ENCODE data around the gene VKORC1.

DNA sequence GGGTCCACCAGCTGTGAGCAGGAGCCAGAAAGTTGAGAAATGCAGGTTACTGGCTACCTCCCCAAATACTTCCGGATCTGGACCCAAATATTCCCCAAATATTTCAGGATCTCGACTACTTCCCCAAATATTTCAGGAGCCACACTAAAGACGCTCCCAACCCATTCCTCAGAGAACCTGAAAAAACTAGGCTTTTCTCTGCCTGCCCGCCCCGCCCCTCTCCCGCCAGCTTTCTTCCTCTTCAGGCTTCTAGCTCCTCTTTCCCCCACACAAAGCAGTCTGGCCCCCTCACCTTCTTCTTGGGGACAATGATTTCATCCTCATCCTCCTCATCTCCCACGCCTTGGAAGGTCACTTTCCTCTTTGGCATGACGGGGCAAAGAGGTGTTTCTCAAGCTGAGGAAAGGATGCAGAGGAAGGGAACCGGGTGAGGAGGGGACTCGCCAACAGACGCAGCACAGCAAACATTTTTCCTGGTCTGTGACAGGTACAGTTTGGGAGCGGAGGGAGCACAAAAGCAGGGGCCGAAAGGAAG, 729 bp downstream of the CD2BP2 start:
- PRO-cap: no peak

DNA sequence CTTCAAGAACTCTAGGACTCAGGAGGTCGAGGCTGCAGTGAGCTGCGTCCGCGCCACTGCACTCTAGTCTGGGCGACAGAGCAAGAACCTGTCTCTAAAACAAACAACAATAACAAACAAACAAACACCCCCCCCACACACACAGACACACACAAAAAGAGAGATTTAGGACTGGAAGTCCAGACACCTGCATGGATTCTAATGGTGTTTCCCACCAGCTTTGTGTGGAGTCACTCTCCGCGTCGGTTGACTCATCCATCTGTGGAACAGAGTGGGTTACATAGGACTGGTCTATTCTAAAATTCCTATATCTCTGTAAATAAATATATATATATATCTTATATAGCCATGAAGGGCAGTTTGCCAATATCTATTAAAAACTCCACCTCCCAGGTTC, 660 bp upstream of the SEPHS2 start:
- PRO-cap: no peak

DNA sequence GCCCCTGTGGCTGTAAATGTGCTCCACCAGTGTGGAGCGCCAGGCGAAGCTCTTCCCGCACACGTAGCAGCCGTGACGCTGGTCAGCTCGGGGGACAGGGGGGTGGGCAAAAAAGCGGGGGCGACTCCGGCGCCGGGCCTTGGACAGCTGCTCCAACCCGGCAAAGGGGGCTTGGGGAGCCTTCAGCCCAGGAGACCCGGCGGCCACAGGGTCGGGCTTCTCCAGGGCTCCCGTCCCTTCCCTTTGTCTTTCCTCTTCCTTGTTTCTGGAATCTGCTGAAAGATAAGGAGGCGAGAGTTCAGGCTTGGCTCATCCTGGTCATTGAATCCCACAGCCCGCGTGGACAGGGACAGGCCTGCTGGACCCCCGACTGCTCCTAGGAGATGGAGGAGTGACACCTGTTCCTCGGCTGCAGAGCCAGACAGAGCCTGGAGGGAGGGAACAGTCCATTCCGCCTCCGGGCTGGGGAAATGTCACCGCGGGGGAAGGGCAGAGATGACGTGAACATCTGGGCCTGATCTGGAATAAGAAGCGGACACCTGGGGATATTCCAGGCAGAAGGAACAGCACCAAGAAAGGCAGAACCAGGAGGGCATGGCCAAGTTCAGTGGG, 1.7 kb downstream of the ZNF747 start:
- PRO-cap: no peak

- PRO-cap: no peak
These were observed 2.1 kb upstream of the ZNF688 start for GRCh38 chr16:30573339-30574277.

DNA sequence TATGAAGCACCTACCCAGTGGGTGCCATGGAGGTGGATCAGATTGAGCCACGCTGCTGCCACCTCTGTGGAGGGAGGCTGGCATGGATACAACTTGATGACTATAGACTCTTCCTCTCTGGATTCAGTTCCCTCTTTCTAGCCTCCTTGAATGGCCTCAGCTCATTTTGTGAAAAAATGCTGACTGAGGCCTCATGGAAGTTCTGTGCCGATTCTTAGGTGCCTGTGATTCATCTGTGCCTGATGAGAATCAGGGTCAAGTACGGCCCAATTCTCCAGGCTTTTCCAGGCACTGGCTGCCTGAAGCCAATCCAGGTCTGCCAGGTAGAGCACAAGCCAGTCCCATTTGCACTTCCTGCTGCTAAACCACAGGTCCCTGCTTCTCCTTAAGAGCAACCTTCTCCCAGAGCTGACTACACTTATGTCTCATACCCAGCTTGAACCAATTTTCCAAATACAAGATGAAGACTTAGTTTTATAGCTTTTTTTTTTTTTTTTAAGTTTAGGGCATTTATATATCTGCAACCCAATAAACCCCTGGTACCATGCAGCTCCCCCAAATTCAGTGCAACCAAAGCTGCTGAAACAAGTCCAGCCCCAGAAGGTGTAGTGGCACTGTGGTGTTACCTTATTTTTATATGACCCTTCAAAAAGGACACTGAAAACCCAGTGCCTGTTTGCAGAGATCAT, 7.2 kb downstream of the ZNF689 start:
- PRO-cap: no peak

DNA sequence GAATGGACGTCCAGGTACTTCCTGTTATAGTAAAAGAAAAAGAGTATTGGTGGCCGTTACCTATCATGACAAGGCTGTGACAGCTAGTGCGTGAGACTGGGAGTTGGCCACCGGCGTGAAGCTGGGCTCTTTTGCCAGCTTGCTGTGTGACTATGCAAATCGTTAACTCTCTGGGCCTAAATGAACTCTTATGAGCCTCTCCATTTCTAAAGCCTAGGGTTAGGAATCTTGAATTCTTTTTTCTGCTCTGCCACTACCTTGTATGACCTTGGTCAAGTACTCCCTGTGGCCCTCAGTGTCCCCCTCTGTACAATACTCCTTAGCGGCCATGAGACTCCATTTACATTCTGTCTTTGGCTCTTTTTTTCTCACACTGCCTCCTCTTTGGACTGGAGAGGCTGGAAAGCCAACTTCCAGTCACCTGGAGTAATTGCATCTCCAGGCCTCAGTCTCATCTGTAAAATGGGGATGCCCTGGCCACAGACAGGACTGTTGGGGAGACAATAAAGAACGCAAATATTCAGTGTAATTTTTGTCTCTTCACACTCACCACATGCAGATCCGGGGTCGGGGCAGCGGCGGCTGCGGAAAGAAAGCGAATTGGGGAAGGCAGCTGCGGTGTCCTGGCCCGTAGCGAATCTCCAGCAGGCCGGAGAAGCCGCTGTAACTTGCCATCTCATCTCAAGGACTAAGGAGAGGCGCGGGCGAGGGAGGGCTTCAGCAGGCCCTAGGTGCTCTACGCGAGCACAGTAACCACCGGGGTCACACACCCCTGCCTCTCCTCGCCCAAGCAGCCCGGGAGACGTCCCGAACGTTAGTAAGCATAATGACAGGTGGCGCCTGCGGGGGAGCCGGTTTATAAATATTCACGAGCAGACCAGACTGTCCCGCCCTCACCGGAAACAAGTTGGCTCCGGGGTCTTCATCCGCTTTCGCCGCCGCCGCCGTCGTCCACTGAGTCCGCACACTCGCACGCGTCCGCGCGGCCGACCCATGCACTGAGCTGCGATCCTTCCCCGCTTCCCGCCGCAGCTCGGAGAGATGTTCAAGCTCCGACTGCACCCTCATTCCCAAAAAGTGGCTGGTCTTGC, 869 bp downstream of the CFAP119 start:
- PRO-cap: bidirectional peak, plus-strand start at position 959 of the sequence, minus-strand start at position 813 of the sequence

- PRO-cap: bidirectional peak, plus-strand start at chr16:30775504, minus-strand start at chr16:30775393; bidirectional peak, plus-strand start at chr16:30776092, minus-strand start at chr16:30775989
These were observed 11.4 kb downstream of the ZNF629 start for GRCh38 chr16:30775271-30776349.

DNA sequence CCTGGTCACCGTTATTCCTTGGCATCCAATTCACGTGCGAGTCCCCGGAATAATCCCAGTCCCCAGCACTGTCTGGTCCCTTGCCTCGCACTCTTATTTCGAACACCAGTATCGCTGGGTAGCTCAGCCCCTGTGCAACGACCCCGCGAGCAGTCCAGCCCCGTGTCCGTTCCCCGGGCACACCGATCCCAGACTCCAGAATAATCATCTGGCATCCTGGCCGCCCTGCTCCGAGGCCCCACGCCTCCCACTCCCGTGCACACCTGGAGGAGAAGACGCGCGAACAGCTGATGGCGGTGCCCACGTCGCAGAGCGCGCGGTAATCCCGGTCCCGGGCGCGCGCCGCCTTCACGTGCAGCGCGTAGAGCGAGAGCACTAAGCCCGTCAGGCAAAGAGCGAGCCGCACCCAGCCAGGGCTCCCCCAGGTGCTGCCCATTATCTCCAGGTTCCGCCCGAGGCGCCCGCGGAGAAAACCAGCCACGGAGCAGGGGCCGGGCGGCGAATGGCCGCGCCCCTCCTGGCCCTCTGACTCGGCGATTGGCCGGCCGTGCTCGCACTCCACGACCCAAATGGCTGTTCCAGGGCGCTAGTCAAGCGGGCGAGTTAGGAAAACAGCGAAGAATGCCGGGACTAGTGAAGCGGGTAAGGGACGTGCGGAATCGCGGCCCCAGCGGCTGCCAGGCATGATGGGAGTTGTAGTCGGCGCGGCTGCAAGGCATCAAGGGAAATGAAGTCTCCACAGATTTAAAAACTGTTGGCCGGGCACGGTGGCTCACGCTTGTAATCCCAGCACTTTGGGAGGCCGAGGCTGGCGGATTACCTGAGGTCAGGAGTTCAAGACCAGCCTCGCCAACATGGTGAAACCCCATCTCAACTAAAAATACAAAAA, at the start of gene VKORC1:
Gene VKORC1 (minus strand): TSS at position 504 of the 889 bp plus-strand sequence.
- PRO-cap: bidirectional peak, plus-strand start at position 623 of the sequence, minus-strand start at position 189 of the sequence

DNA sequence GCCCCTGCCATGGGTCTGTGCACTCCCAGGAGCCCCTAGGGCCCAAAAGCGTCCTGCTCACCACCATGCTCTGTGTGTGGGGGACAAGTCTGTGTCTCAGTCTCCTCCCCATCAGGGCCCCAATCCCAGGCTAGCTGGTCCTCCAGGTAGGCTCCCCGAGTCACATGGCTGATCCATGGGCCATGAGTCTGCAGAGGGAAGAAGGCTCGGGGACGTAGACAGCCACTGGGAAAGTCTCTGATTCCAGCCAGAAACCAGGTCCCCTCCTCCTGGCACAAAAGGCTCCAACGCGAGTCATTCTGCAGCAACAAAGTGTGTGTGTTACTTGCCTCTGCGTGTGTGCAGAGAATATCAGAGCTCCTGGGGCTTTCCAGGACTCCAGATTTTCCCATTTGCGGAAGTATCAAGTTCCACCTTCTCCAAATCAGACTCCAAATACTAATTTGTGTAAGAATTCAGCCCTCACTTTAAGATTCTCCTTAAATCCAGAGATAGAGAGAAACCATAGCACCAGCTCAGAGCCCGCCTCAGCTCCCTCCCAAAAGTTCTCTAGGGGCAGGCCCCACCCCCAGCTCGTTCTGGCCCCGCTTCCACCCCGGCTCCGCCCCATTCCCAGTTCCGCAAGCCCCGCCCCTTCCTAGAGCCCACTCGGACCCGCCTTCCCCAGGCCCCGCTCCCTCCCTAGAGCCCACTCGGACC, 6.3 kb upstream of the PRSS8 start:
- PRO-cap: unidirectional peak, minus-strand start at position 290 of the sequence; bidirectional peak, plus-strand start outside the sequence, minus-strand start at position 545 of the sequence

GRCh38 chr16:31192849-31194146, 9.3 kb downstream of the PYCARD start:
- PRO-cap: no peak

GRCh38 chr16:31265131-31265909, 5.5 kb downstream of the ITGAM start:
- PRO-cap: no peak

DNA sequence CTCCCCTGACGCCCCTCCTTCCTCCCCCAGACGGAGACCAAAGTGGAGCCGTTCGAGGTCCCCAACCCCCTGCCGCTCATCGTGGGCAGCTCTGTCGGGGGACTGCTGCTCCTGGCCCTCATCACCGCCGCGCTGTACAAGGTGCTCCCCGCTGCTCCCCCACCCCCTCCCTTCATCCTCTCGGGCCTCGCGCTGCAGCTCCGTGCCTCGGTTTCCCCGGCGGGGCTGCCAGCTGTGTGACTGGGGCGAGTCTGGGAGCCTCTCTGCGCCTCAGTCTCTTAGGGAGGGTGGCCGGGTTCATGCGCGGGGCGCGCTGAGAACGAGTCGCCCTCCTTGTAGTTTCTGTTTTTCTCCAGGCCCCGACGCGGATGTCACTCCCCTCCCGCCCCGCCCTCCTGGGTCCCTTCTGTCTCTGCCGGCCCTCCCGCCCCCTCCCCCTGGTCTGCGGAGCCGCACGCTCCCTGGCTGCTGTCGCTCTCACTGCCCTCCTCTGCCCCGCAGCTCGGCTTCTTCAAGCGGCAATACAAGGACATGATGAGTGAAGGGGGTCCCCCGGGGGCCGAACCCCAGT, 23.8 kb upstream of the ITGAX start:
- PRO-cap: no peak

GRCh38 chr16:31350000-31350986, 4.7 kb upstream of the ITGAX start:
- PRO-cap: no peak

- PRO-cap: no peak
These were observed 7.1 kb downstream of the ITGAX start for GRCh38 chr16:31362016-31362604.

- PRO-cap: no peak
These were observed 16.4 kb downstream of the ITGAX start for GRCh38 chr16:31371287-31371770.

- PRO-cap: no peak
These were observed 3.3 kb downstream of the ARMC5 start for GRCh38 chr16:31462484-31463059.

DNA sequence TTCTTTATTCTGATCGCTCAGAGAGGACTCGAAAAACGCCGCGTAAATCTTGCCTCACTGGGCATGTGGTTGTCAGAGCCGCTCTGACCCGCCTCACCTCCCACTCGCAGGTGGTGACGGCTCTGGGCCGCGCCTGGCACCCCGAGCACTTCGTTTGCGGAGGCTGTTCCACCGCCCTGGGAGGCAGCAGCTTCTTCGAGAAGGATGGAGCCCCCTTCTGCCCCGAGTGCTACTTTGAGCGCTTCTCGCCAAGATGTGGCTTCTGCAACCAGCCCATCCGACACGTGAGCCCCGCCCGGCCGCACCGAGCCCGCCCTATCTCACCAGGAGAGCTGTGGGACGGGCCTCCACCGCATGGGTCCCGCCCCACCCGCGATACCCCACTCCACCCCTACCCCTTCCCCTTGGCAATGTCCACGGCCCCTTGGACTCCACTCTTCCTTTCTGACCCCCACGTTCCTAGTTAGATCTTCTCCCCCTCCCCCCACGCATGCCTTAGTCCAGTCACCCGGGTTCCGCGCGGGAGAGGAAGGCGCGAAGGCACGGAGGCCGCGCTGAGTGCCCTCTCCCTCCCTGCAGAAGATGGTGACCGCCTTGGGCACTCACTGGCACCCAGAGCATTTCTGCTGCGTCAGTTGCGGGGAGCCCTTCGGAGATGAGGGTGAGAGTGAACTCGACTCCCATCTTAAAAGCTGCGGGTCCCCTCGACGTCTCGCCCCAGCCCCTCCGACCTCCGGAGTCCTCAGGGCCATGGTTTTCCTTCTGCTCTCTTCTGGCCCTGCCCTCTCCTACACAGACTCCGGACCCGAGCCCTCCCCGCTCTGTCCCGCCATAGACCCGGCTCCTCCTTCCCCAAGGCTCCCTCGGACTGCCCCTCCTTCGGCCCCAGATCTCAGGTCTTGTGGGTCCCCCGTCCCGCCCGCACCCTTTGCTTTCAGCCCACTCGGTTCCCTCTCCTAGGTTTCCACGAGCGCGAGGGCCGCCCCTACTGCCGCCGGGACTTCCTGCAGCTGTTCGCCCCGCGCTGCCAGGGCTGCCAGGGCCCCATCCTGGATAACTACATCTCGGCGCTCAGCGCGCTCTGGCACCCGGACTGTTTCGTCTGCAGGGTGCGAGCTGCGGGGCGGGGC, 4.3 kb downstream of the TGFB1I1 start:
- PRO-cap: no peak

DNA sequence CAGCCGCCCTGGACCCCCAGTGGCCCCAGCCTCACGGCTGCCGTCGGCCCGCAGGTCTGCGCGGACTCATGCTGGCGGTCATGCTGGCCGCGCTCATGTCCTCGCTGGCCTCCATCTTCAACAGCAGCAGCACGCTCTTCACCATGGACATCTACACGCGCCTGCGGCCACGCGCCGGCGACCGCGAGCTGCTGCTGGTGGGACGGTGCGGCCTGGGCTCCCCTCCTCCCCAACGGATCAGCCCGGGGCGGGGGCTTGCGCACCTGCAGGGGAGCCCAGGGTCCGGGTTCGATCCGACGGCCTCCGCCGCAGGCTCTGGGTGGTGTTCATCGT, 5.6 kb downstream of the SLC5A2 start:
- PRO-cap: no peak

DNA sequence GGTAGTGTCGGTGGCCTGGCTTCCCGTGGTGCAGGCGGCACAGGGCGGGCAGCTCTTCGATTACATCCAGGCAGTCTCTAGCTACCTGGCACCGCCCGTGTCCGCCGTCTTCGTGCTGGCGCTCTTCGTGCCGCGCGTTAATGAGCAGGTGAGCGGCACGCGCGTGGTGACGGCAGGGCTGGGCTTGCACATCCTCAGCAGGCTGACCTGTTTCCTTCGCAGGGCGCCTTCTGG, 5.9 kb downstream of the SLC5A2 start:
- PRO-cap: no peak

DNA sequence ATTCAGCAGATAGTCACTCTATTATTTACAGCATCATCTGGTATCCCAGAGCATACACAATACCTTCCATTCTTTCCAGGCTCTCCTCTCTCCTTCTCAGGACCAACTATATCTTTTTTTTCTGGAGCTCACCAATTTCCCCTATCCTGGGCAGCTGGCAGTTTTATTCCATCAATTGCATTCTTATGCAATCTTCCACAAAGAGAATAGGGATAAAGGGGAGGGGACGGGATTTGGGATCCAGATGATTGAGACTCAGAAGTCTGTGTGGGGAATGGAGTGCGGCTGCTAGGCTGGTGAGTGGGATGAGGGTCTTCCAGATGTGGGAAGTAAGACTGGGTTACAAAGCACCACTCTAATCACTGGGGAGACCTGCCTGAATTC, 918 bp downstream of the RUSF1 start:
- PRO-cap: no peak

All from ReNcell CX (cell line).